Epithelial cell of proximal tubule (primary cell): ENCODE measurements around a stretch of chr2.

- RAMPAGE, long total RNA = no peak
- RRBS = 40% methylated on average over 2 of the region's 12 CpGs
Observed at GRCh38 chr2:219459474-219460150, 25.0 kb downstream of the SPEG start.

GRCh38 chr2:219497467-219498188 lies 1.1 kb upstream of the GMPPA start:
- RAMPAGE, long total RNA = no peak
- RRBS = 0% methylated on average over 9 of the region's 55 CpGs

- RAMPAGE, long total RNA = no peak
- RRBS = no CpG with 5 or more reads among the region's 30 CpGs
Observed at GRCh38 chr2:219509490-219510624, 4.4 kb upstream of the ASIC4 start.

GRCh38 chr2:219522730-219523426 lies 8.6 kb downstream of the ASIC4 start:
- RAMPAGE, long total RNA = no peak
- RRBS = 19% methylated on average over 18 of the region's 53 CpGs

DNA sequence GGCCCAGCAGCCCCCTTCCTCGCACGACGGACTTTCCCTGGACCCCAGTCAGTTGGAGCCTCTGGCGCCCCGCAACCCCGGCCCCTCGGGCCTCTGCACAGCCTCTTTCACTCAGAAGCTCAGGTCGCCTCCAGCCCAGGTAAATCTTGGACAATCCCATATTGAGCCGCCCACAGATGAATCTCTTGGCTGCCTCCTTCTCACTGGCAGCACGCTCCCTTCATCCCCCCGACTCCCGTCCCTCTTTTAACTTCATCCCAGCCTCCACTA lies 346 bp downstream of the TMEM198 start:
- RAMPAGE, long total RNA = no peak
- RRBS = 3% methylated on average over 6 of the region's 12 CpGs

GRCh38 chr2:219551866-219552291 lies 8.1 kb downstream of the TMEM198 start:
- RAMPAGE, long total RNA = no peak
- RRBS = 2% methylated on average over 9 of the region's 23 CpGs

GRCh38 chr2:219629404-219630100 lies 2.1 kb downstream of the SLC4A3 start:
- RAMPAGE, long total RNA = no peak
- RRBS = no CpG with 5 or more reads among the region's 7 CpGs

DNA sequence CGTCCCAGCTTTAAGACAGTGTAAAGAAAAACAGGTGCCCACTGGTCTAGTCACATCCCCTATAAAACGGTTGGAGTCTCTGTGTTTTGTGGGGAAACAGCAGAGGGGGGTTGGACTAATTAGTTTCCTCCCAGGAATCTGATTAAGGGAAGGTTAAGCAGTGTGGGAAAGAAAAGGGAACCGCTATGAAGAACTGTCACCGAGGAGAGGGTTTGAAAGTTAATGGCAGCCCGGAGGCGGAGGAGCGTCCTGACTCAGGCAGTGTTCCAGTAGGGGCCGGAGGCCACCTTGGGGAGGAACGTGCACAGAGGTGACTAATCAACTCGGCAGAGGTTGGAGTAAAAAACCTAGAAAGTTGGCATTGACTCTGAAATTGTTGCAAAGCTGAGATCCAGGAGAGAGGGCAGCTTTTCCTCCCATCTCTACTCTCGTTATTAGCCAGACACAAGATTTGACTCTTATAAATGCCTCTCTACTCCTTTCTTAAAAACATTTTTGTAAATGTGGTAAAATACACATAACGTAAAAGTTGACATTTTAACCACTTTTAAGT lies 224.8 kb downstream of the SLC4A3 start:
- RAMPAGE, long total RNA = no peak
- RRBS = 2% methylated on average over 4 of the region's 12 CpGs

- RAMPAGE, long total RNA = no peak
- RRBS = no CpG with 5 or more reads among the region's 1 CpG
Observed at GRCh38 chr2:221203254-221203577, 368.9 kb downstream of the EPHA4 start.

DNA sequence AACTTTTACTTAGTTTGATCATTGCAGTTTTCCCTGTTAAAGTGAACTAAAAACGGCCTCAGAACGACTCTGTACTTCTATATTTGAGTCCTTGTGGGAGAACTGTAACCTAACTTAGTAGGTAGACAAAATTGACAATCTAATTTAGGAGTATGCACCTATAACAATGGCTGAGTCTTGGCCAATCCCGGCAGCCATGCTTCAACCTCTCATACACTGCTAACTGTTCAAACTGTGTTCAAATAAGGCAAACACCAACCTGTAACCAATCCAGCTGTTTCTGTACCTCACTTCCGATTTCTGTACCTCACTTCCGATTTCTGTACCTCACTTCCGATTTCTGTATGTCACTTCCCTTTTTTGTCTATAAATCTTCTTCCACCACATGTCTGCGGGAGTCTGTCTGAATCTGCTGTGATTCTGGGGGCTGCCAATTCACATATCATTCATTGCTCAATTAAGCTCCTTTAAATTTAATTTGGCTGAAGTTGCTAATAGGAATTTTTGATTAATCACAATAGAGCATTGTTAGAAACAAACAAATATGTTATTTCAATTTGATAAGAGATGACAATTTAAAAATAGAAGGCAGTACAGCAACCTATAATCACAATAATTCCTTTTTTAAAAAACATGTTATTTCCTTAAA lies 60.8 kb downstream of the EPHA4 start:
- RAMPAGE, long total RNA = no peak
- RRBS = no CpG with 5 or more reads among the region's 7 CpGs

DNA sequence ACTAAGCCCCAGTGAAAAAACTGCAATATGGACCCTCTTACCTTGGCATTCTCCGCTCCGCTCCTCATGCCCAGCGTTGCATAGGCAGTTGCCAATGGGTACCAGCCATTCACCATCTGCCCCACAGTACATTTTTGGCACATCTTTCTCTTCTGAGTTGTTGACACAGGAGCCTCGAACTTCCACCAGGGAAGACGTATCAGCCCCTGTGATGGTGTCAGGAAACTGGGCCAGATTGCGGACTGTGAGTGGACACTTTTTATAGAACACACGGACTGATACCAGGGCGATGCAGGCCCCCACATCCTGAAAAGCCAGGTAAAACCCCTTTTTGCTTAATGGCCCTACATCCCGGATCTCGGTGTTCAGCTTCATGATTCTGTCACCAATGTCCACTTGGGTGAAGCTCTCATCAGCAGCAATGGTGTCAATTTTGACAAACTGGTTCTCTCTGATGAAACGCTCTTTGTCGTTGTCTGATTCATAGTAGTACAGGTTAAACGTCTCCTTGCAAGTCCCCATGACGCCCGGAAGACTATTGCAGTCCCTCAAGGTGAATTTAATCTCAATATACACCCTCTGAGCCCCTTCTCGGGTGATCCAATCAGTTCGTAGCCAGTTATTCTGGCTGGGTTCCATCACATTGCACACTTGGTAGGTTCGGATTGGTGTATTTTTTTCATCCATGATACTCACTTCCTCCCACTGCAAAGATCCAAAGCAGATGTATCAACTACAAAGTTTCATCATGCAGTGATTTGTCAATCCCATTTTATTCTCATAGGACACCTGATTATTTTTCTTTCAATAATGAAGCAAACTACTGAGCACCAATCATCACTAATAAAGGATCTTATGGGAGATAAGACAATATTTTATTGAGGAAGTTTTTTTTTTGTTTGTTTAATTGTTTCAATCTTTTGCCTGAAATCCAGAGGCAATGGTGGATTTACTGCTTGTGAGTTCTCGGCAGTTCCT lies 8.1 kb downstream of the EPHA4 start:
- RAMPAGE, long total RNA = no peak
- RRBS = no CpG with 5 or more reads among the region's 19 CpGs

- RAMPAGE, long total RNA = no peak
- RRBS = 5% methylated on average over 12 of the region's 48 CpGs
Observed at GRCh38 chr2:222290907-222291900, 7.6 kb downstream of the PAX3 start.

GRCh38 chr2:222424766-222425906 lies 793 bp downstream of the SGPP2 start:
- RAMPAGE, long total RNA = no peak
- RRBS = 4% methylated on average over 30 of the region's 75 CpGs

DNA sequence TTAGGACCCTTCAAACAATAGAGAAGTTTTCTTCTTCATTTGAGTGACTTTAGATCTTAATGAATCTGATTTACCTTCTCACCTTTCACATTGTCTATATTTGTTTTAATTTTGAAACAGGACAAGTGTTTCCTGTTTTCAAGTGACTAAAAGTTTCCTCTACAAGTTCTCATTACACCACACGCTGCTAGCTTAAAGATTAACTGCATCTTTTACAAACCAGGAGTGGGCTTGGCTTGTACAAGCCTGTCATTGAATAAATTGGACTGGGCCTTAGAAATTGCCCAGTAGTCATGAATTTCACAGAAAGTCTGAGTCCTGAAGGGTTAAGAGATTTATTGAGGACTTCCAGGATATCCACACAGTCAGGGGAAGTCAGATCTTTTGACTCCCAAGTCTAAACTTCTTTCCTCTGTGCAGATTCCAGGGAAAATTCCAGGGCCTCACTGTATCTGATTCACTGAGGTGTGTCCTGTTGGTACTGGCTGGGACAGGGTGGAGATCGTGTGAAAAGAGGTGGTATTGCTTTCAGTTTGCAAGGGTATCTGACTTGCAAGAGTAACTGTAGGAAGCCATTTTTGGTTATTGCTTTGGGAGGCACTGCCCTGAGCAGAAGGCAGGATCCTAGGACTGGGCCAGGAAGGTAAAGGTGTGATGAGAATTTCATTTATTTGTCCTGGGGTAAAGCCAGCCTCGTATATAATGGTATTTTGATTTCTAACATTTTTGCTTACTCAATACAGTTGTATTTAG lies 3.5 kb downstream of the SGPP2 start:
- RAMPAGE, long total RNA = no peak
- RRBS = no CpG with 5 or more reads among the region's 3 CpGs

DNA sequence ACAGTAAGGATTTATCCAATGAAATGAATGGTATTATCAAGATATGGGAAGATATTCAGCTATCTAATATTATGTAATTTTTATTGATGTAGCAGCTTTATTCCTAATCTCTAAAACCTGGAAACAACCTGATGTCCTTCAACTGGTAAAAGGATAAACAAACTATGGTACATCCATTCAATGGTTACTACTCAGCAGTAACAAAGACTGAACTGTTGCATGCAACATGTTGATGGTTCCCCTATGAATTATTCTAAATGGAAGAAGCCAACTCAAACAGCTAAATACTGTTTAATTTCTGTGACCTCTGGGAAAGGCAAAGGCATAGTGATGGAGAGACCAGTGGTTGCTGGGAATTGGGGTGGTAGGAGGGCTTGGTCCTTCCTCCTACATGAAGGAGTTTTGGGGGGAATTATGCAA lies 113.5 kb downstream of the SGPP2 start:
- RAMPAGE, long total RNA = no peak

- RAMPAGE, long total RNA = no peak
- RRBS = no CpG with 5 or more reads among the region's 7 CpGs
Observed at GRCh38 chr2:222870436-222871182, 9.8 kb downstream of the ACSL3 start.

- RAMPAGE, long total RNA = no peak
- RRBS = no CpG with 5 or more reads among the region's 9 CpGs
Observed at GRCh38 chr2:222879186-222879842, 18.5 kb downstream of the ACSL3 start.

GRCh38 chr2:222882286-222882705 lies 21.5 kb downstream of the ACSL3 start:
- RAMPAGE, long total RNA = no peak
- RRBS = no CpG with 5 or more reads among the region's 6 CpGs

DNA sequence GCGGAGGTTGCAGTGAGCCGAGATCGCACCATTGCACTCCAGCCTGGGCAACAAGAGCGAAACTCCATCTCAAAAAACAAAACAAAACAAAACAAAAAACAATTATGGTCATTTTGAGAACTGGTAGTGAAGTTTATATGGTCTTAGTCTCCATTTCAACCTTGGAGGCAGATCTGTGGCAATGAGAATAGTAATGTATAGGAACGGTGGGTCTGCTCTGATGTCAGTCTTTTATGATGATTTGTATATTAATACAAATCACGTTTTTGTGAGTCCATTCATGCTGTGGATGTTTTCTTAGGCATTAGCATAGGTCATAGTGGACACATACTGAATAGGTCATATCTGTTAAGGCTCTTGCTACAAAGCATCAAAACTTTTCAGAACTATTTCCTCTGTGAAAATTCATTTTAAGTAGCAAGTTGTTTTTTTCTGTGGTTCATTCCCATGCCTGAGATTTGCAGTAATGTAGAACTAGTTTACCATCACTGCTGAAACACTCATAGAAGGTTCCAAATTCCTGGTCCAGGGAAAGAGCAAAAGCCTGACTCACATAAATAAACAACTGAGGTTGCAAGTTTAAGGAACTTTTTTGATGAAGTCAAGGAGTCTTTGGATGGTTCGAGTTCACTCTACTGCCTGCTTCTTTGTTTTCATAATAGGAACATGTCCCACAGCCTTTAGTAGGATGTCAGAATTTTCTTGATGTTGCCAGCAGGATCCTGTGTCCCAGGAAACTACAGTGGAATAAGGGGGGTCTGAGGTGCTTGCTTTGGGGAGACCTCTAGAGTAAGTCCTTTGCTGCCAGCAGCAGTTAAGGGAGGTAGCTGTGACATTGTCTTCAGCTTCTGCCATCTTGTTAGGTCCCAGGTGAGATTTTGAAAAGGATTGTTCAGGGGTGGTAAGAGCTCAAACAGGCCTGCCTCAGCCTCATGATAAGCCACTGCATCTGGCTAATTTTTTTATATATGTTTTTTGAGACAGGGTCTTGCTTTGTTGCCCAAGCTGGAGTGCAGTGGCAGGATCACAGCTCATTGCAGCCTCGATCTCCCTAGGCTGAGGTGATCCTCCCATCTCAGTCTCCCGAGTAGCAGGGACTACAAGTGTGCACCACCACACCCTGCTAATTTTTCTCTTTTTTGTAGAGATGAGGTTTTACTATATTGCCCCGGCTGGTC lies 43.8 kb downstream of the ACSL3 start:
- RAMPAGE, long total RNA = no peak
- RRBS = no CpG with 5 or more reads among the region's 10 CpGs

GRCh38 chr2:223050711-223051674 lies 997 bp upstream of the KCNE4 start:
- RAMPAGE, long total RNA = no peak
- RRBS = no CpG with 5 or more reads among the region's 14 CpGs